ENCODE results near the genes CYP2S1, TGFB1, B3GNT8, DMAC2 and CEACAM5.

DNA sequence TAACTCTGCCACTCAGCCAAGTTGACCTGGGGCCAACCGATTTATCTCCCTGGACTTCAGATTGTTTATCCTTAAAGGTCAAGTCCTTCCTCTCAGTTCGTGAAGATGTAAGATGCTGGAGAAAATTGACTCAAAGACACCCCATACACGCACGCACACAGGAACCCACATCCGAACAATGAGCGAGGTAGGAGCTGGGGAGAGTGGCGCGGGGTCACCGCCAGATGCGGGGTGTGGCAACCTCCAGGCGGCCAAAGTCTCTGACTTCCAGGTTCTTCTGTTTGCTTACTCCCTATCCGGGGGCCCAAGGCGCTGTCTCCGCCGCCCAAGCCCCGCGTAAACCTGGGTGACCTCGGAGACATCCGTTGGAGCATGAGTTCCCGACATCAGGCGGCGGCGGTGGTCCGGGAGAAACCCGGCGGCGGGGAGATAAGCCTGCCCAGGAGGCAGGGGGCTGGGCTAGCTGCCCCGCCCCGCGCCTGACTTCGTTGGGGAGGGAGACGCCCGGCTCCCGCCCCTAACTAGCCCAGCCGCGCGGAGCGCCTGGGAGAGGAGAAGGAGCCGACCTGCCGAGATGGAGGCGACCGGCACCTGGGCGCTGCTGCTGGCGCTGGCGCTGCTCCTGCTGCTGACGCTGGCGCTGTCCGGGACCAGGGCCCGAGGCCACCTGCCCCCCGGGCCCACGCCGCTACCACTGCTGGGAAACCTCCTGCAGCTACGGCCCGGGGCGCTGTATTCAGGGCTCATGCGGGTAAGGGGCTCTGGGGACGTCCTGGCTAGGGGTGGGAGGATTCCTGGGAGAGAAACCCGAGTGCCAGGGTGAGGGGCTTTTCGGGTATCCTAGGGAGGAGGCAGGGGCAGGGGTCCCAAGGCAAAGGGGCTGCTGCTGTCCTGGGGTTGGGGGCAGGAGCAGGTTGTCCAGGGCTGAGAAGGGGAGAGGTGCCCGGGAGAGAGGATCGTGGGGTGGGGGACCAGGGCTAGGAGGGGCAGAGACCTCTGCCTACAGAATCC is at the start of gene CYP2S1:
Gene CYP2S1 (plus strand): TSS at position 529 of the 1,011 bp plus-strand sequence.
- PRO-cap = no peak

DNA sequence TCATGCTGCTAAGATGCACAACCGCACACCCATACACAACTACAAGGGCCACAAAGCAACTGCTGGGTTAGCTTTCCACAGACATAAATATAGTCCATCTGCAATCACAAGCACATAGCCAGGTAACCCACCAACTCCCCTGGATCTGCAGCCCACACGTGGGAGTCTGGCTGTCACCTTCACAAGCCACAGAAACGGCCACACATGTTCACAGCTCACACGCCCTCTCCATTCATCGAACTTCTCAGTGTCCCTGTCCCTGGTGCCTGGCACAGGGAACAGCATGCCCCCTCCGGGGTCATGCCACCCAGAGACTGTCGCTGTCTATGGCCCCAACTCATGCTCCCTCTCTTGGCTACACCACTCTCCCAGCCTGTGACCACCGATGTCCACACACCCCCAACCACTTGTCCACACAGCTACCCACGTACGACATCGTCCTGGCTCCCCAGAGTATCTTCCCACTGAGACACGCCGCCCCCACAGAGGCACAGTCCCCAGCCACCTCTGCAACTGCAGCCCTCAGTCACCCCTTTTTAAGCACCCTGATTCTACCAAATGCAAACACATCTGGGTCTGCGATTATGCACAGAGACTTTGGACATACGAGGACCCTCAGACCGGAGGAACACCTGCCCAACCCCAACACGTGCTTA is 12.2 kb upstream of the AXL start:
- PRO-cap = no peak

DNA sequence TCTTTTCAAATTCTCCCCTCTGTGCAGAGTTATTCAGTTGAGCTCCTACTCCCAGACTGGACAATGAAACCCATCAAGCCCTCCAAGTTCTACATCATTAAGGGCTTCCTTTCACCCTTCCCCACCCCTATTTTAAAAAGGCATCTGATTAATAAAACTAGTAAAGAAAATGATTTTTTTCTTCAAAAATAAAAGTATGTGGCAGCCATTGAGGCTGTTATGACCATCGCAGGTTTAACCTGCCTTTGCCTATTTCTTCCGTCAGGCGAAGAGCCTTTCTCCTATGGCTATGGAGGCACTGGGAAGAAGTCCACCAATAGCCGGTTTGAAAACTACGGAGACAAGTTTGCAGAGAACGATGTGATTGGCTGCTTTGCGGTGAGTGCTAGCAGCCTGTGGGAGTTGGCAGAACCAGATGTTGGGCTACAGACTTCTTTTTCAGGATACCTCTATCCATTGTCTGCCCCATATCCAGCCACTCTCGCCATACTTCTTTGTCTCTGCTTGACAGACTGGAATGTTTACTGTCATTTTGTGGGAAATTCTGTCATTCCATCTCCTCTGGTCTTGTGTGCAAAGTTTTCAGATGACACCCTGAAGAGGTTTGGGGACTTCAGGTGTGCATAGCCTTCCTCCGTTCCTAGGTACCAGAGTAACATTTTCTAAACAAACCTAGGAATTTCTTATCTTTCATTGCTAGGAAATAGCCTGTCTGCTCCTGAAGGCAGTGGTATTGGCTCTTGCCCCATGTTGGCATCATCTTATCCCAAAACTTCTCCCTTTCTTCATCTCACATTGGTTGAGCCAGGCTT is 16.9 kb downstream of the HNRNPUL1 start:
- PRO-cap = no peak

- PRO-cap = no peak
Observed at GRCh38 chr19:41299615-41300271, 10.2 kb upstream of the CCDC97 start.

- PRO-cap = no peak
Observed at GRCh38 chr19:41305427-41306022, 4.4 kb upstream of the CCDC97 start.

GRCh38 chr19:41353522-41354357 is at the start of gene TGFB1:
Gene TGFB1, minus strand, starts transcription at chr19:41353922.
- PRO-cap = bidirectional peak, plus-strand start at chr19:41353696, minus-strand start at chr19:41353620; bidirectional peak, plus-strand start at chr19:41353724, minus-strand start at chr19:41353730; unidirectional peak, minus-strand start at chr19:41353855; unidirectional peak, minus-strand start at chr19:41353922

- PRO-cap = no peak
Observed at GRCh38 chr19:41405557-41406254, 8.1 kb downstream of the BCKDHA start.

DNA sequence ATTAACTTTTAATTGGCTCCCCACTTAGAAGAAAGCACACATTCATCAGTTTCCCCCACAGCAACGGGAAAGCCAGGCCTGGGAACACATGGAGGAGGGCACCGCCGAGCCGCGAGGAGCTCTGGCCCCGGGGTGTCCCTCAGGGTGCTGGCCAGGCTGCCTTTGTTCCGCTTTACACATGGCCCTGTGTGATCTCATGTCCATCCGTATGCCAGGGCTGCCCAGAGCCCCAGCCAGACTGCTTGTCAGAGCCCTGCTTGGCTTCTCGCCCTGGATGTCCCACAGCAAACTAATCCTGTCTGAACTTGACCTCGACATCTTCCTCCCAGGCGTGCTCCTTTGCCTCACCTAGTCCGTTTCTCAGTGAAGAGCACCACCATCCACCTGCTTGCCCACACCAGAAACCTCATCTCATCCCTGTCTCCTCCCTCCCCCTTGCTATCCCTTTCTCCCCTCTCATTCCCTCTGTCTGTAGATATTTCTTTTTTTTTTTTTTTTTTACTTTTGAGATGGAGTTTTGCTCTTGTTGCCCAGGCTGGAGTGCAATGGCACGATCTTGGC is 14.4 kb downstream of the BCKDHA start:
- PRO-cap = no peak

DNA sequence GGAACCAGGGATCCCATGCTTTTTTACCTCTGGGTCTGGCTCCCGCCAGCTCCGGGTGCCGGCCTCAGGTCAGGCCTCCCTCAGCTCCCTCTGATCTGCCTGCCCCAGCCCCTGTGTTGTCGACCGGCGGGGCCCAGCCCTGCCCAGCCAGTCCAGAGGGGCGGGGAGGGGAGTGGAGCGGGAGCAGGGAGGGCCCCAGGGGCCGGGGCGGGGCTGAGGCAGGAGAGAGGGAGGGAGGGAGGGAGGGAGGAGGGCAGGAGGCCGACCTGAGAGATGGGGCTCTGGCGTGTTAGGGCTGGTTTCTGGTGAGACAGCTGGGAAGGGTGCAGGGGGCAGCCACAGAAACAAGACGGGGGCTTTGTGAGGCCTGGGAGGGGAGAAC is at the start of gene B3GNT8:
Gene B3GNT8 (minus strand): TSS at position 118 of the 382 bp plus-strand sequence.
- PRO-cap = bidirectional peak, plus-strand start at position 308 of the sequence, minus-strand start at position 113 of the sequence

- PRO-cap = no peak
Observed at GRCh38 chr19:41427639-41428676, 784 bp upstream of the B3GNT8 start.

DNA sequence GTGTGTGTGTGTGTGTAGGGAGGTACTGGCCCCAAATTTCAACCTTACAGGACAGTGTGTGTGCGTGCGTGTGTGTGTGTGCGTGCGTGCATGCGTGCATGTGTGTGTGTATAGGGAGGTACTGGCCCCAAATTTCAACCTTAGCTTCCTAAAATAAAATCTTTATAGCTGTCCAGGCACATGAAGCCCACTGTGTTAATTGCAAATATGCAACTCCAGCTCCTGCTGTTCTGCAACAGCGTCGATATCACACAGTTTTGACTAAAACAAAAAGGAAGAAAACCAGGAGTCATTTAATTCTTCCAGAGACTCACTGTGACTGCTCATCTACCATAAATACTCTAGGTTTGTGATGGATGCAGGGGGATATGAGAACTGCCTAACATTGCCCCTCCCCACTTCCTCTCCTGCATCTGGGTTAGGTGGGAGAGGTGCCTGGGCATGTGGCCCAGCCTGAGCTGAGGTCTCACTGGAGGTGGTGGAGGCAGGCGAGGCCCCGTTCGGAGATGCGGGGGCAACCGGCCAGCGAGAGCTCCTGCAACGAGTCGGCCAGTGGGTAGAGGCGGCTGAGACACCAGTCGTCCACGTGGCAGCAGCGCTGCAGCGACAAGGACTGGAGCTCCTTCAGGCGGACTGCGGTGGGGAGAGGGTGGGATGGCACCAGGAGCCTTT is 5.8 kb upstream of the B3GNT8 start:
- PRO-cap = no peak

- PRO-cap = no peak
Observed at GRCh38 chr19:41439433-41440292, at the start of gene DMAC2. Gene DMAC2, minus strand, starts transcription at chr19:41439912.

DNA sequence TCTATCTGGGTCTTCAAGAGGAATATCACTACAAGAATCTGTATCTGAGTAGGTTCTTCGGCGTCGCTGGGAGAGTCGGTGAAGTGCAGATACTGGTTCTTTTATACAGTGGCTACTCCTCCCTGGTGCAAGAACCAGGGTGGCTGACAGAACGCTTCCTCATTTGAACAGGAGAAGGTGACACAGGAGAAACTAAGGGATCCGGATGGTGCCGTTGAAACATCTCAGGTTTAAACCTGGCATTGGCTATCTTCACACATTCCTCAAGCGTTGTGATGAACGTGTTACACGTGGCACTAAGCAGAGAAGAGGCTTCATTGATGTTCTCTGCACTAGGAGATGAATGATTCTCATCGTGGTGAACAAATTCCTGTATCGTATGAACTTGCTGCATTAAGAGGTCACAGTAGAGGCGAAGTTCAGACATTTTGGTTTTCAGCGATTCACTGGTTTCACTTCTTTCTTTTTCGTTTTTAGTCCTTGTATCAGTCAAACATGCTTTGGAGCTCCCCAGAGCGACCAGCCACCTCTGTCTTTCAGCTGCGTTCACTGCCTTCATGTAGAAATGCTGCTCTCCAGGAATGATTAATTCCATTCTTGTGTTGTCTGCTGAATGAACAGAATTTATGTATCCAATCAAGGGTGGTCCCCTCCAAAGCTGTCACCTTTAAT is 54.7 kb upstream of the CEACAM21 start:
- PRO-cap = no peak

DNA sequence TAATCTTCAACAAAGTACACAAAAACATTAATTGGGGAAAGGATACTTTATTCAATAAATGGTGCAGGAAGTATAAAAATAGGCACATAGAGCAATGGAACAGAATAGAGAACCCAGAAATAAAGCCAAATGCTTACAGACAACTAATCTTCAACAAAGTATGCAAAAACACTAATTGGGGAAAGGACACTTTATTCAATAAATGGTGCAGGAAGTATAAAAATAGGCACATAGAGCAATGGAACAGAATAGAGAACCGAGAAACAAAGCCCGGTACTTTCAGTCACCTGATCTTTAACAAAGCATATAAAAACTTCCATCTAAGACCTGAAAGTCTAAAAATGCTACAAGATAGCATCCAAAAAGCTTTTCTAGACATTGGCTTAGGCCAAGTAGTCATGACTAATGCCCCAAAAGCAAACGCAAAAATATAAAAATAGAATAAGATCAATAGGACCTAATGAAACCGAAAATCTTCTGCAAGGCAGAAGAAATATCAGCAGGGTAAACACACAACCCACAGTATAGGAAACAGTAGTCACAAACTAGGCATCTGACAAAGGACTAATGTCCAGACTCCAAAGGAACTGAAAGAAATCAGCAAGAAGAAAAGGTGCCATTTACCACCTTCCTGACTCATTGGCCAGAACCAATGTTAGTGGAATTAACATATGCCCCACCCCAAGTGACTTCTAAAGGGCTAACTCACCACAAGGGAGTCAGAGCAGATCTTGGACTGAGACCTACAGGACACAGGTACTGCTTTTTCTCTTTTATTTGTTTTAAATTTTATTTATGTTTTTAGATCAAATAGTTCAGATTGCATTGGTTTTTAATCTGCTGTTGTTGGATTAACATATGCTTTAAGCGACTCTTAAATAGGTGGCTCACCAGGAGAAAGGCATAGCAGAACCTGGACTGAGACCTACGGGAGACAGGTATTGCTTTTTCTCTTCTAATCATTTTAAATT is 40.8 kb upstream of the CEACAM21 start:
- PRO-cap = no peak

DNA sequence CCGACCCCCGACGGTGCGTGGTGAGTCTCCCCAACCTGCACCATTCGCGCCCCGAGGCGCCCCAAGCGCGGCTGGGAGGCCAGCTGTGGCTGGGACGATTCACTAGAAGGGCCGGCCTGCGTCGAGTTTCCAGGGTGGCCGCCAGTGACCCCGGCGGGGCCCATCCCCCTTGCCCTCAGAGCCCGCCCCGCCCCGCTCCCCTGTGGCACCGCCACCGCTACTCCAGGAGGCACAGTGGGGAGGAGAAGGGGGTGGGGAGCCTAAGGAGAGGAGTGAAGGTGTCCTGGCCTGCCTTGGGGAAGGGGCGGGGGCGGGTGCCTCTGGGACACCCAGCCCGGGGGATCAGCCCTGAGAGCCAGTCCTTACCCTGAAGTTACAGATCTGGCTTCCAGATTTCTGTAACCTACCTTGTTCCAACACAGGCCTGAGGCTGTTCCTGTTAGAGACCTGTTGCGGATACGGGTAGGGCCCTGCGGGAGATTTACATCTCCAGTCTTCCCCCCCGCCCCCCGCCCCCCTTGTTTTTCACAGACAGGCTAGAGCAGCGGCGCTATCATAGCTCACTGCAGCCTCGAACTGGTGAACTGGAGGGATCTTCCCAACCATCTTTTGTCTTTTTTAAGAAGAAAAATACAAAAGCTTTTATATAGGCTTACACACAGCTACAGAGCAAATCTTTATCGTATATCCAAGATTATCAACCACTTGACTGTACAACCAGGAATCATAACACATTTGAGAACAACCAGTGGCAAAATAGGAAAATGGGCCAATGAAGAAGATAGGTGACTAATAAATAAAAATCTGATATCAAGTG is 10.7 kb upstream of the CEACAM21 start:
- PRO-cap = no peak

DNA sequence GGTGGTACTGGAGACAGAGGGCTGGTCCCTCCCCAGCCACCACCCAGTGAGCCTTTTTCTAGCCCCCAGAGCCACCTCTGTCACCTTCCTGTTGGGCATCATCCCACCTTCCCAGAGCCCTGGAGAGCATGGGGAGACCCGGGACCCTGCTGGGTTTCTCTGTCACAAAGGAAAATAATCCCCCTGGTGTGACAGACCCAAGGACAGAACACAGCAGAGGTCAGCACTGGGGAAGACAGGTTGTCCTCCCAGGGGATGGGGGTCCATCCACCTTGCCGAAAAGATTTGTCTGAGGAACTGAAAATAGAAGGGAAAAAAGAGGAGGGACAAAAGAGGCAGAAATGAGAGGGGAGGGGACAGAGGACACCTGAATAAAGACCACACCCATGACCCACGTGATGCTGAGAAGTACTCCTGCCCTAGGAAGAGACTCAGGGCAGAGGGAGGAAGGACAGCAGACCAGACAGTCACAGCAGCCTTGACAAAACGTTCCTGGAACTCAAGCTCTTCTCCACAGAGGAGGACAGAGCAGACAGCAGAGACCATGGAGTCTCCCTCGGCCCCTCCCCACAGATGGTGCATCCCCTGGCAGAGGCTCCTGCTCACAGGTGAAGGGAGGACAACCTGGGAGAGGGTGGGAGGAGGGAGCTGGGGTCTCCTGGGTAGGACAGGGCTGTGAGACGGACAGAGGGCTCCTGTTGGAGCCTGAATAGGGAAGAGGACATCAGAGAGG is at the start of gene CEACAM5:
Gene CEACAM5 (plus strand): TSS at position 439 of the 733 bp plus-strand sequence.
- PRO-cap = no peak

- PRO-cap = no peak
Observed at GRCh38 chr19:41808755-41809356, 12.5 kb downstream of the CEACAM3 start.

GRCh38 chr19:41883765-41884968 is 1.2 kb downstream of the ARHGEF1 start:
- PRO-cap = bidirectional peak, plus-strand start at chr19:41884306, minus-strand start at chr19:41884134

DNA sequence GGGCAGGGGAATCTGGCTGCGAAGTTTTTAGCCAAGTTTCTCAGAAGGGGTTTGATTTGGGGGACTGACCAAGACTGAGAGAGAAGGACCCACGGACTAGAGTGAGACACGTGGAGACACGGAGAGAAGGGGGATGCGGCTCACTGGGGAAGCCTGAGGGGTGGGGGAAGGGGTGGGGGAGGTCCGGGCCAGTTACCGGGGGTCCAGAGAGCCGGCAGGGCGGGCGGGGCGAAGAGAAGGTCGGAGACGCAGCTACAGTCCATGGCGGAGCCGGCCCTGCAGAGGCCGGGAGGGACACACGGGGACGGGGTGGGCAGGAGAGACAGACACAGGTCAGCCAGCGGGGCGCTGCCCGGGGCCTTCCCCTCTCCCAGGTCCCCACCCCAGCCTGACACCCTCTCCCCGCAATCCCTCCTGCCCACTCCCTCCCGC is 15.6 kb downstream of the ERFL start:
- PRO-cap = no peak

- PRO-cap = no peak
Observed at GRCh38 chr19:41957790-41958192, 1.3 kb downstream of the RABAC1 start.

Measured in ascending aorta (tissue), 1 donor.